IMR-90 (cell line): ENCODE data around the genes OR4D2 and MKS1.

- RRBS, result no CpG with 5 or more reads among the region's 47 CpGs
CAGE:
- cytosol, long polyA plus RNA, result no peak
- long polyA plus RNA, result start-site peak on the minus strand at chr17:58006371-58006424, 151 and 145 reads in 2 replicates
- nucleus, long polyA plus RNA, result no peak
Measured at GRCh38 chr17:58006032-58006861, 799 bp downstream of the SRSF1 start.

DNA sequence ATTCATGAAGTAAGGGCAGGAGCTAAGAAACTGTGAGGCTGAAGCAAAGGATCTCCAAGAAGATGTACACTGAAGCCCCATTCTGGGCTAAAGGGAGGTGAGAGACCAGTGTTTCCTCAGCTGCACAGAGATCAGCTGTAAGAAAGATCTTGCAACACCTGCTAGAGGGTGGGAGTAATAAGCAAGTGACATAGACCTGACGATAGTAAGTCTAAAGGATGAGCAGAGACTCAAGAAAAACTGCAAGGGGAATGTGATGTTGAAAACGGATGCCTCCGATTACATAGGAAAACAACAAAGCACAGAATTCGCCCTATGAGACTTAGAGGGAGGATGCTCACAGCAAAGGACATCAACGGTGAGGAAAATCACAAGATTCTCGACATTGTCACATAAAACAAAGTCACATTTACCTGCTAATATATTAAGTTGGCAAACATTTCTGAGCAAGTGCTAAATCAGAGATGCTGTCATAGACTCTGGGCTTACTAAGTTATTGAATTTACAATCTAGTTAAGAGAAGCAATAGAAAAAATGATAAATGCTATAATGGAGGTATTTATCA is at the start of gene OR4D2:
Gene OR4D2, plus strand, starts transcription at position 287 of the 565 bp plus-strand sequence.
- RRBS, result no CpG with 5 or more reads among the region's 6 CpGs
CAGE:
- cytosol, long polyA plus RNA, result no peak
- long polyA plus RNA, result no peak
- nucleus, long polyA plus RNA, result no peak

DNA sequence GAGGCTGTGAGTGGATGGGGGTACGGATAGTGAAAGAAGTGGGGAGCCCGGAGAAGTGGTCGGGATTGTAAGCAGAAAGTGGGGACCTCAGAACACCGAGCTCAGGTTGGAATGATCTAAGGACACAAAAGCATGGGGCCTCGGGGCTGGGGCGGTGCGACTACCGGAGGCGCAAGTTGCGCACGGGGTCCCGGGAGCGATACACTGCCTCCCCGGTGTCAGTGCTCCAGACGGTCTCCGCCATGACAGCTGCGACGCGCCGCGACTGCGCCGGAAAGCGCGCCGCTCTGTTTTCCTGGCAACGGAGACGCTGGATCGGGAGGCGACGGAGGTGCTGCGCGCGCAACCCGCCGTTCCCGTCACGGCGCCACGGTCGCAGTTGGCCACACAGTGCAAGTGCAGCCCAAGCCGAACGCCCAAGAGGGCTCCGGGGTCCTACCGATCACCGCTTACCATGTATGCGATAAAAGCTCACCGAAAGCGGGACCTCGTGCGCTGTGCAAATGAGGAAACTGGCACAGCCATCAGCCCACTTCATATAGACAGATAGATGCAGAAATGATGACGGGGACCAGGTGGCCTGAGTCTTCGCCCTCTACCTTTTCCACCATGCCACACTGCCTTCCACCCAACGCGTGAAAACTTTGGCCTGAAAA is at the start of gene MKS1:
Gene MKS1, minus strand, starts transcription at position 269 of the 656 bp plus-strand sequence.
- RRBS, result under 1% methylated on average over 12 of the region's 55 CpGs
CAGE:
- cytosol, long polyA plus RNA, result no peak
- long polyA plus RNA, result no peak
- nucleus, long polyA plus RNA, result no peak

- RRBS, result 34% methylated on average over 13 of the region's 48 CpGs
CAGE:
- cytosol, long polyA plus RNA, result no peak
- long polyA plus RNA, result no peak
- nucleus, long polyA plus RNA, result no peak
Measured at GRCh38 chr17:58324683-58325714, 3.6 kb downstream of the TSPOAP1 start.

GRCh38 chr17:58325964-58326277 is 2.7 kb downstream of the TSPOAP1 start:
- RRBS, result no CpG with 5 or more reads among the region's 4 CpGs
CAGE:
- cytosol, long polyA plus RNA, result no peak
- long polyA plus RNA, result no peak
- nucleus, long polyA plus RNA, result no peak

DNA sequence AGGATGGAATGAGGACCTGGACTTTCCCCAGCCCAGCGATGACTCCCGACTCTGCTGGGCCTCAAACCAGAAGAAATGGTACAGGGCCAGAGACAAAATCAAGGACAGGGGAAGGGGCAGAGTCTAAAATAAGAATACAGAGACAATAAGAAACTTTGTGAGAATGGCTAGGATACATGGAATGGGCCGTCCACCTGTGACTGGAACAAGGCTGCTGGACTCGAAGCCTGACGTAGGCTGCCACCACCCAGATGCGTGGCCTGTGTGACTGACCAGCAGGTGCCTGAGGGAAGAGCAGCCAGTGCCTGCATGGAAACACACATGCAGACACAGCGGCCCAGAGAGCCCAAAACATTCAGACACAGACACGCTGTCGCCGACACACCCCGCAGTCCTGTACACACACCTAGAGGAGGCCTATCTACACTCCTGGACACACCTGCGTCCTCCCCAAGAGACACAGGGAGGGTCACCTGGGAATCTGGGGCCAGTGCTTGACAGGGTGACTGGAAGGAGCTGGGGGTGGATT is 5.9 kb upstream of the TSPOAP1 start:
- RRBS, result no CpG with 5 or more reads among the region's 12 CpGs
CAGE:
- cytosol, long polyA plus RNA, result no peak
- long polyA plus RNA, result no peak
- nucleus, long polyA plus RNA, result no peak

- RRBS, result no CpG with 5 or more reads among the region's 3 CpGs
CAGE:
- cytosol, long polyA plus RNA, result no peak
- long polyA plus RNA, result no peak
- nucleus, long polyA plus RNA, result no peak
Measured at GRCh38 chr17:58336695-58337077, 8.1 kb upstream of the TSPOAP1 start.

- RRBS, result no CpG with 5 or more reads among the region's 6 CpGs
CAGE:
- cytosol, long polyA plus RNA, result no peak
- long polyA plus RNA, result no peak
- nucleus, long polyA plus RNA, result no peak
Measured at GRCh38 chr17:58345497-58346117, 6.4 kb downstream of the SUPT4H1 start.

DNA sequence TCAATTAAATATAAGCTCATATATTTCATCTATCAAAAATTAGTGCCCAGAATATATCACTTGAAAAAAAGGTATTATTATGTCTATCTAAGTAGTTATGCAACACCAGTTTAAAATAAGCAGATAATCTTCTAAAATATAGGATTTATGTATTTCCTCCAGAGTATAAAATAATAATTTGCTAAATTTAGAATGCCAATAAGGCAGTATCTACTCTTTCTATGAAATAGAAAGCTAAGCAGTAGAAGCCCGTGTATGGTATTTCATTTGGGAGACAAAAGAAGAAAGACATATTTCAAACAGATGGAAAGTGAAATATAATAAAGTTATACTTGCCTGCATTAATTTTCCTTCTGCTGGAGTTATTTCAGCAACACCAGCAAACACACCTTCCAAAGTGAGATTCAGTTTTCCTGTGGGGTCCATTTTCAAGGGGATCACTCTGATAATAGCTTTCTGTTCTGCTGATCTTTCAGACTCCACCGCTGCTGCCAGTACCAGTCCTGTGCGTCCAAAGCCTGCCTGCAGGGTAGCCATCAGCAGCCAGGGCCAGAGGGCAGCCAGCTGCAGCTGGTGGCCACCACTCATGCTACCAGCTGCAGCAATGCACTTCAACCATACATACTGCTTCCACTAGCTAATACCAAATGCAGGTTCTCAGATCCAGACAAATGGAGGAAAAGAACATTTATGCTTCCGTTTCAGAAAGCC is 2.2 kb downstream of the RNF43 start:
- RRBS, result no CpG with 5 or more reads among the region's 4 CpGs
CAGE:
- cytosol, long polyA plus RNA, result no peak
- long polyA plus RNA, result no peak
- nucleus, long polyA plus RNA, result no peak

DNA sequence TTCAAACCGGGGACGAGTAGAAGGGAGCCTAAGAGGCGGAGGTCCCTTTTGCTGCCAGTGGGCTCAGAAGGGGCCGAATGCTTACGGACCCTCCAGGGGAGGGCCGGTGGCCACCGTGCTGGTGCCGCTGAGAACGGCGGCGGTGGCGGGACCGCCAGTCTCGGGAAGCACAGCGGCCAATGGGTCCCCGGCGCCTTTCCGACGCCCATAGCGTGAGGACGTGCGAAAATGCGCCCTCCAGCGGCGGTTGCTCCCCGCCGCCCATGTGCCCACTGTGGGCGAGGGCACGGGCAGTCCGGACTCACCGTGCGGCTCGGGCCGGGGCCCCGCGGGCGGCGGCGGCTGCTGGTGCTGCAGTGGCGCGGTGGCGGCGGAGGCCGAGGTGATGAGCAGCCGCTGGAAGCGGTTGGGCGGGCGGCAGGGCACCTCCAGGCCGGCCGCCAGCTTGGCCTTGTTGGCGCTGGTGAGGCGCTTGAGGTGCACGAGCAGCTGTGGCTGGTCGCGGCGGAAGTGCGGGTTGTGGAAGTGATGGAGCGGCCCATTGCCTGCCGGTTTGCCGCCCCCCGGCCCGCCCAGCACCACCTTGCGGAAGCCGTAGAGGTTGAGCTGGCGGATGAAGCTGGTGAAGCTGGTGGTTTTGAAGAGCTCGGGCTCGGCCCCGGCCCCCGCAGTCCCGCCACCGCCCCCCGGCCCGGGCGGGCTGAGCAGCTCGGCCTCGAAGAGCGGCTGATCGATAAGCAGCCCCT is 615 bp downstream of the HSF5 start:
- RRBS, result 48% methylated on average over 28 of the region's 78 CpGs
CAGE:
- cytosol, long polyA plus RNA, result no peak
- long polyA plus RNA, result no peak
- nucleus, long polyA plus RNA, result no peak

GRCh38 chr17:58516878-58517400 is 2.5 kb upstream of the MTMR4 start:
- RRBS, result no CpG with 5 or more reads among the region's 2 CpGs
CAGE:
- cytosol, long polyA plus RNA, result no peak
- long polyA plus RNA, result no peak
- nucleus, long polyA plus RNA, result no peak

DNA sequence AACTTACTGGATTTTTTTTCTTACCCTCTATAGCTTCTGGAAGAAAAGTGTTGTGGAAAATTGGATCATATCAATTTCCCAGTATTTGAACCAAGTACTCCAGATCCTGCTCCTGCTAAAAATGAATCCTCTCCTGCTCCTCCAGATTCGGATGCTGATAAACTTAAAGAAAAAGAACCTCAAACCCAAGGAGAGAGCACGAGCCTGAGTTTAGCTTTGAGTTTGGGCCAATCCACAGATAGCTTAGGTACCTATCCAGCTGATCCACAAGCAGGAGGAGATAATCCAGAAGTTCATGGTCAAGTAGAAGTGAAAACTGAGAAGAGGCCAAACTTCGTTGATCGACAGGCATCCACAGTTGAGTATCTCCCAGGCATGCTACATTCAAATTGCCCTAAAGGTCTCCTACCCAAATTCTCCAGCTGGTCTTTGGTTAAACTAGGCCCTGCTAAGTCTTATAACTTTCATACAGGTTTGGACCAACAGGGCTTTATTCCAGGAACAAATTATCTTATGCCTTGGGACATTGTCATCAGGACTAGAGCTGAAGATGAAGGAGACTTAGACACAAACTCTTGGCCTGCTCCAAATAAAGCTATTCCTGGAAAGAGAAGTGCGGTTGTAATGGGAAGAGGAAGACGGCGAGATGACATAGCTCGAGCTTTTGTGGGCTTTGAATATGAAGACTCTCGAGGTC is 3.0 kb downstream of the SMG8 start:
- RRBS, result no CpG with 5 or more reads among the region's 9 CpGs
CAGE:
- cytosol, long polyA plus RNA, result no peak
- long polyA plus RNA, result no peak
- nucleus, long polyA plus RNA, result no peak

DNA sequence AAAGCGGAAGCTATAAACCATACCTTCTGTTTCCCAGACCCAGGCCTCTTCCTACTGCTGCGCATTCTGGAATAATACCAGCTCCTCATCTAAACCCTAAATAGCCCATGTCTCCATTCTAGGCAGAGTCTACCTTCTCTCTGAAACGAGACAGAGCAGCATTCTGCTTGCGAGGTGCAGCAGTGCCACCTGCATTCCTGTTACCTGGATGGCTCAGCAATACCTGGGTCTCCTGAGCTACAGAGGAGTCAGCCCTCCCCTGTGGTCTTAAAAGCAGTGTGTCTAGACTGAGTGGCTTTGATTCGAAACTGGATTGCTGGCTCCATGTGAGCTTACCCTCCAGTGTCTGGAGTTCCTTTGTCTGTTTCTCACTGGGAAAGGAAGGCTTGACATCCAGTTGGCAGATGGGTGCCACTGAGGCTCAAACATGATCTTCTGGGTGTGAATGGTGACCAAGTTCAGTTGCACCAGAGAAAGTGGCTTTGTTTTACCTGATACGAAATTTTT is 6.5 kb downstream of the YPEL2 start:
- RRBS, result no CpG with 5 or more reads among the region's 6 CpGs
CAGE:
- cytosol, long polyA plus RNA, result no peak
- long polyA plus RNA, result no peak
- nucleus, long polyA plus RNA, result no peak

DNA sequence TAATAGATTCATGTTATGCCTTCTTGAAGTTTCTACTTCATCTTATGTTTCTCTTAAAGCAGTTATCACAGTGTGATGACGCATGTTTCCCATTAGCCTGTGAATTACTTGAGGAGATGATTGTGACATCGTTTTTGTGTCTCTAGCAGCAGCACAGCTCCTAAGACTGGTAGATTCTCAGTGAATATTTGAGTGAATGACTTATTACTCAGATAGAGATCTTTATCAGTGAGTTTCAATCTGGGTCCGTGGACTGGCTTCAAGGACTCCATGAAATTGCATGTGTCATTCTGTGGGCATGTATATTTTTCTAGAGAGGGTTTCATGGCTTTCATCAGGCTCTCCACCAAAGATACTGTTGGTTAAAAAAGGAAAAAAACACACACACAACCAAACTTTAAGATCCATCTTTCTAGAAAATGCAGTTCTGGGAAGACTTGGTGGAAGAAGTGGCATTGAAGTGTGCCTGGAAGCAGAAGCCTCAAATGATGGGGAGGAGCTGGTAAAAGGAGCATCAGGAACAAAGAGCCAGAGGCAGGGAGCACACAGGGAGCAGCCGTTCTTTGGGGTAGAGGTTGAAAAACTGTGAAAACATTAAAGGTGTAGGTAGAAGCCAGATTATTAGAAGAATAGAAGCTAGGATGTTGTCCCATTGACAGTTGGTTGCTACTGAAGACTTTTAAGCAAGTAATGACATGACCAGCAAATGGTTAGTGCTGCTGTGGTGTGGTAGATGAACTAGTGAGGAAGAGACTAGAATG is 30.1 kb downstream of the YPEL2 start:
- RRBS, result no CpG with 5 or more reads among the region's 4 CpGs
CAGE:
- cytosol, long polyA plus RNA, result no peak
- long polyA plus RNA, result no peak
- nucleus, long polyA plus RNA, result no peak

- RRBS, result no CpG with 5 or more reads among the region's 6 CpGs
CAGE:
- cytosol, long polyA plus RNA, result no peak
- long polyA plus RNA, result no peak
- nucleus, long polyA plus RNA, result no peak
Measured at GRCh38 chr17:59362153-59362818, 30.8 kb downstream of the YPEL2 start.

DNA sequence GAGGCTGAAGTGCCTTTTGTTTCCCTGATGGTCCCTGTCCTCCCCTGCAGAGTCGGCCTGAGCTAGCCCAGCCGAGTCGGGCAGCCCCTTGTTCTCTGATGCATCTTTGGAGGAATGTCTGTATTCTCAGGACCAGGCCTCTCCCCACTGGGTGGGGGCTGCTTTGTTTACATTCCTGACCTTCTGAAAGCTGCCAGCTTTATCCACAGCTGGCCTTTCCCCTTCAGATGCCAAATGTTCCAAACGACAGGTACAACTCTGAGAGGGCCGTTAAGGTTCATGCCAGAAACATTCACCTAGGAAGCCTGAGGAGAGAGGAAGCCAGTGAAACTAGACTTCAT is 35.0 kb downstream of the YPEL2 start:
- RRBS, result no CpG with 5 or more reads among the region's 5 CpGs
CAGE:
- cytosol, long polyA plus RNA, result no peak
- long polyA plus RNA, result no peak
- nucleus, long polyA plus RNA, result no peak

DNA sequence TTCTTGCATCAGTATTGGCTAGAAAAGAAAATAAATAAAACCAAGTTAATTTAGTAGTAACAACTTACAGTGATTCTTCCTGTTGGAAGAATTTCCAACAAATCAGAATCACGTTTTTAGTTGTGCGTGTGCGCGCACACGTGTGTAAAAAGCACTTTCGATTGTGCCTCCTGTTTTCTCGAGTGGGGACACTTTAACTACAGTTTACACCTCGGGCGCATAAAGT is 69.1 kb downstream of the YPEL2 start:
- RRBS, result no CpG with 5 or more reads among the region's 9 CpGs
CAGE:
- cytosol, long polyA plus RNA, result no peak
- long polyA plus RNA, result no peak
- nucleus, long polyA plus RNA, result no peak

DNA sequence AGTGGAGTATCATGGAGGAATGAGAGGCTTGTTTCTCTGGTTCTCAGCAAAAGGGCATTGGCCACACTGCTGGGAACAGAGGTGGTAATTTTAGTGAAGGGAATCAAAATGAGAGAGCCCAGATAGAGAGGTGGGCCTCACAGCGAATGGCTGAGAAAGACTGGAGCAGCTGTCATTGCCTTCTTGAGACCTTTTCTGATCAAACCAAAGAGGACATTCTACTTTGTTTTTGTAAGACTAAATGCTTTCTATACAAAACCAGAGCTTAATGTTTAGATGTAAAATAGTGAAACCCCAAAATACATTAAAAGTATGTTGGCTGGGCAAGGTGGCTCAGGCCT is 48.1 kb upstream of the DHX40 start:
- RRBS, result no CpG with 5 or more reads among the region's 1 CpG
CAGE:
- cytosol, long polyA plus RNA, result no peak
- long polyA plus RNA, result no peak
- nucleus, long polyA plus RNA, result no peak

DNA sequence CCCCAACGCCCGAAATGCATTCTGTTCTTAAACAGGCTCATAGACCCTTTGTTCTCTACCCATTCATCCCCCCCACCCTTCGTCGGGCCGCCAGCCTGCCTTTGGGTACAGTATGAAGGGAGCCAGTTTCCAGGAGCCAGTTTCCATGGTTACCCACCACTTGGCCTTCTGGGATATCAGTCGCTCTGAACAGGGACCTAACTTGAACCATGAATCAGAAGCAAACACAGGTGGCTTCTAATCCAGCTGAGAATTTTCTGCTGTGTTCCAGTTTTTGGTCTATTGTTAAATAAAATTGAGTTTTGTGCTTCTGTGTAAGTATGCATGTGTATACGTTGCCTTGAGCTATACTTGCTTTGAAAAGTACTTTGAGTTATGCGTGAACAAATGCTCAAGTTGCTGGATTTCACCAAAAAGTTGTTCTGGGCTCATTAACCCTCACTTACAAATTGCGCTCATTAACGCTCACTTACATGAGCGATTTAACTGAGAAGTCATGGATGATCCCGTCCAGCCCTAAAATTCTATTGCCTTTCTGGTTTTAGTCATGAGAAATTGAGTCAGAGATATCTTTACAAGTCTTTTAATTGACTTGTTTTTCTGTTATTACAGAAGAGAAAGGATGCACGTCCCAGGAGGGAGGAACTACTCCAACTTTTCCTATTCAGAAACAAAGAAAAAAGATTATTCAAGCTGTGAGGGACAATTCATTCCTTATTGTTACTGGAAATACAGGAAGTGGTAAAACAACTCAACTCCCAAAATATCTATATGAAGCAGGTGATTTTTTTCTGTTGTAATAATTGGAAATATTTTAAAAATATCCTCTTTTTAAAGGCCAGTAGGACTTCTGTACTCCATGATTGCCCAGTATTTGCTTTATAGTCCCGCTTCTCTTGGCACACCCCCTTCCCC is 862 bp downstream of the DHX40 start:
- RRBS, result no CpG with 5 or more reads among the region's 14 CpGs
CAGE:
- cytosol, long polyA plus RNA, result no peak
- long polyA plus RNA, result no peak
- nucleus, long polyA plus RNA, result no peak

GRCh38 chr17:59620490-59621314 is 1.0 kb downstream of the CLTC start:
- RRBS, result no CpG with 5 or more reads among the region's 14 CpGs
CAGE:
- cytosol, long polyA plus RNA, result no peak
- long polyA plus RNA, result no peak
- nucleus, long polyA plus RNA, result no peak